Subcutaneous adipose tissue (tissue), 3 donors: Measurements from ENCODE around the genes YIPF7 and TXK.

DNA sequence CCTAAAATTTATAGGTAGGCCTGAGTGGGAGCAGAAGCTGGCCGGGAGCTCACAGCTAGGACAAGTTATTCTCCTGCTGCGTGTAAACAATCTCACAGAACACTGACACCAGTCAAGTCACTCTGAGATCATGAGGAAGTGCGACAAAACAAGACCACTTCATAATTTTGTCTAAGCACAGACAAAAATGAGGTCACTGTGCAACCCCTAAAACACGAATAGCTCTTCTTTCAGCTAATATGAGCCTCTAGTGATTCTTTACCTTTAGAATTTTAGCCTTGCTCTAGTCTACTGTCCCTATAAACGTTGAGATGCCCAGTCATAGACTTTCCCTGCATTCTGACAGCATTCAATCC, 15.2 kb upstream of the NSUN7 start:
- PRO-cap = no peak
- RAMPAGE, long total RNA, 3 experiments = no peak in any of the 3 experiments

- PRO-cap = no peak
- RAMPAGE, long total RNA, 3 experiments = no peak in any of the 3 experiments
These were observed 91.2 kb downstream of the NSUN7 start for GRCh38 chr4:40840952-40841441.

- PRO-cap = no peak
- RAMPAGE, long total RNA, 3 experiments = start-site peak on the minus strand in 1 of 3 experiments, at chr4:41051052-41051079 at its widest, 12 reads per replicate
These were observed 163.6 kb downstream of the APBB2 start for GRCh38 chr4:41050595-41051322.

- PRO-cap = no peak
- RAMPAGE, long total RNA, 3 experiments = no peak in any of the 3 experiments
These were observed 67.5 kb downstream of the APBB2 start for GRCh38 chr4:41146644-41147479.

DNA sequence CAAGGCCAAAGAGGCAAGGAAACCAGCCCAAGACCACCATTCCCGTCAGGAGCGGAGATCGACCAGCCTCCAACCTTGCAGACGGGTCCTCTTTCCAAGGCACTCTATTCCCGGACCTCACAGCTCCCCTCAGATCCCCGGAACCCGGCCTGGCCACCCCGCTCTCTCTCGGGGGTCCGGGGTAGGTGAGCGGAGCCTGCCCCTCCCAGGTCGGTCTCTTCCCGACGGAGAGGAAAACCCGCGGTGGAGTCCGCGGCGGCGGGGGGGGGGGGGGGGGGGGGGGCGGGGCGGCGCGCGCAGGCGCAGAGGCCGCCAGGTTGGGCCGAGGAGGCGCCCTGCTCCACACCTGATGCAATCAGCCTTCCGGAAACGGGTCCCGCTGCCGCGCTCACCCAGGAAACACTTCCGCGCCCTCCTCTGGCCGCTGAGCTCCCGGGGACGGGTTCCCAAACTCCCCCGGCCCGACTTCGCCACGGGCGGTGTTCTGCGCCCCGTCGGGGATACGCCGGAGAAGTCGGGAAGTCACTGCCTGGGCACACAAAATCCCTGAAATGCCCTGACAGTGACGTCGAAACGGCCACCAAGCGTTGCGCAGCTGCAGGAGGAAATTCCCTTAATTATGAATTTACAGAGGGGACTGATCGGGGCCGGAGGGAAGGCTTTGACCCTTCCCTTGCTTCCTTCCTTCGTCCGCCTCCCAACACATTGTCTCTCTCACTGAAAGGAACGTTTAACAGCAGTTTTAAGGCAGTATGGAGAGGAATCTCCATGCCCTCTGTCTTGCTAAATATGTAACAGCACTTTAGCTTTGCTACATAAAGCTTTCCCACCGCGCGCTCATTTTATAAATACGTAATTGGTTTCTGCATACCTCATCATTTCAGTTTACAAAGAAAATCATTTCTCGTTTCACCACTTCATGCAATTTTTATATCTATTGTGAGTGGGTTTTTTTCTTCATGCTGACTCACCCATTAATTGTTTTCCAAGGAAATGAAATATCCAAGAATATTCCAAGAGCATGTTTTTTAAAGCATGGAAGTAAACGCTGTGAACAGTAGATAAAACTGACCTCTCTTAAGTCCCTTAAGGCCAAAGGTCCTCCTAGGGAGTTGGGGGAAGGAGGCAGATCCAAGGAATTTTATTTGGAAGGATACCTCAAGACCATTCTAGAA, 2.2 kb upstream of the APBB2 start:
- PRO-cap = bidirectional peak, plus-strand start at position 303 of the sequence, minus-strand start at position 220 of the sequence; bidirectional peak, plus-strand start at position 616 of the sequence, minus-strand start at position 516 of the sequence; unidirectional peak, minus-strand start at position 719 of the sequence
- RAMPAGE, long total RNA, 3 experiments = start-site peak on the minus strand in 2 of 3 experiments, centred at positions 516 to 551 of the sequence, 23 to 49 reads per replicate

- PRO-cap = no peak
- RAMPAGE, long total RNA, 3 experiments = no peak in any of the 3 experiments
These were observed 1.3 kb downstream of the UCHL1 start for GRCh38 chr4:41258028-41258502.

DNA sequence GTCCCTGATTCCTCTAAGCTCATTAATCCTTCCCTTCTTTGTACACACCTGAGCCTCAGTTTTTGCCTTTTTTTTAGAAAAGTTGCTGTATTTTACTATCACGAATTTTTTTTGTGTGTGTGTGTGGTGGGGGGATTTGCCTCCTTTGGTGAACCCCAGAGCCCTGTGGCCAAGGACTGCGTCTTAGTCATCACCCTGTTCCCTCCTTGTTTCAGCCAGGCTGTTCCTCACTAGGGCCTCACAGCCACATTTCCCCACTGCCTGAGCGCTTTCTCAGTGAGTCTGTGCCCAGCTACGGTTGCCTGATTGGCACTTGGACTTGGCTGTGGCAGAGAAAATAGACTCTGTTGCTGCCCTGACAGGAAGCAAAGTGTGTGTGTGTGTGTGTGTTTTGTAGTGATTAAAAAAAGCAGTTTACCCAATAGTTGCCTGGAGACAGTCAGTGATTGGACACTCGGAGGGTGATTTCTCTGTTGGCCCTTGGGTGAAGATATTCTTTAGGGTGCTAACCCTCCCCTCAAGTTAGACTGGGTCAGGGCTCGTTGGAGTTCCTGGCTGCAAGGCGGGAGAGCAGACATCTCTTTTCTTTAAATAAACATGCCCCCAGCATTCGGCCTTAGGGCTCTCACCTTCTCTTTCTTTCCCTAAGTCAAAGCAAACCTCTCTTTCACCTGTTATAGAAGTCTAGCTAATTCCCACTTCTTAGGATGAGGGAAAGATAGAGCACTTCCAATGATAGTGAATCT, 113.0 kb downstream of the UCHL1 start:
- PRO-cap = no peak
- RAMPAGE, long total RNA, 3 experiments = no peak in any of the 3 experiments

- PRO-cap = unidirectional peak, minus-strand start at chr4:41427538
- RAMPAGE, long total RNA, 3 experiments = no peak in any of the 3 experiments
These were observed 110.5 kb upstream of the LIMCH1 start for GRCh38 chr4:41427278-41428075.

- PRO-cap = no peak
- RAMPAGE, long total RNA, 3 experiments = no peak in any of the 3 experiments
These were observed 3.8 kb downstream of the LIMCH1 start for GRCh38 chr4:41541499-41542357.

GRCh38 chr4:41613305-41613720, 75.4 kb downstream of the LIMCH1 start:
- PRO-cap = no peak
- RAMPAGE, long total RNA, 3 experiments = no peak in any of the 3 experiments

DNA sequence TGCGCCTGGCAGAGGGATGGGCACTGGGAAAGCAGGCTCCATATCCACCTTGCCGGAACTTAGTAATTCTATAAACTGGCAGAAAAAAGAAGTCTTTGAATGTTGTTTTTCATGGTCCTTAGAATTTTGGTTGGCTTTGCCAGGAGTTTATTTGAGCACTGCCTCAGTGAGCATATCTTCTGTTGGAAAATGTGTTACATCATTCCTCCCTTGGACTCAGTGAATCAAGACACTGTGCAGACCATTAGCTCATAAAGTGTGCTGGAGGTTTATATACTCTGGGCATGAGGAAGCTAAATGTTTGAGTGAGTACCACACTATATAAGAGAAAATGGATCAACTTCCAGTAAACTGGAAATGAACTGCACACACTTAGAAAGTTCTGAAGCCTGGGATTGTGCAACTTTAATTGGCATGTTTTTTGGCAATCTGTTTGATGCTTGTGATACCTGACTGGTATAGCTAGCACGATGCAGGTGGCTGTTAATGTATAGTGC, 75.8 kb downstream of the LIMCH1 start:
- PRO-cap = no peak
- RAMPAGE, long total RNA, 3 experiments = no peak in any of the 3 experiments

- PRO-cap = no peak
- RAMPAGE, long total RNA, 3 experiments = no peak in any of the 3 experiments
These were observed 21.9 kb downstream of the TMEM33 start for GRCh38 chr4:41956857-41957784.

- PRO-cap = unidirectional peak, plus-strand start at chr4:42340057
- RAMPAGE, long total RNA, 3 experiments = no peak in any of the 3 experiments
These were observed 57.3 kb upstream of the SHISA3 start for GRCh38 chr4:42339788-42340650.

- PRO-cap = no peak
- RAMPAGE, long total RNA, 3 experiments = no peak in any of the 3 experiments
These were observed 3.0 kb downstream of the ATP8A1 start for GRCh38 chr4:42653853-42654453.

GRCh38 chr4:44651457-44651811, at the start of gene YIPF7:
Gene YIPF7, minus strand, starts transcription at chr4:44651625.
- PRO-cap = no peak
- RAMPAGE, long total RNA, 3 experiments = no peak in any of the 3 experiments

DNA sequence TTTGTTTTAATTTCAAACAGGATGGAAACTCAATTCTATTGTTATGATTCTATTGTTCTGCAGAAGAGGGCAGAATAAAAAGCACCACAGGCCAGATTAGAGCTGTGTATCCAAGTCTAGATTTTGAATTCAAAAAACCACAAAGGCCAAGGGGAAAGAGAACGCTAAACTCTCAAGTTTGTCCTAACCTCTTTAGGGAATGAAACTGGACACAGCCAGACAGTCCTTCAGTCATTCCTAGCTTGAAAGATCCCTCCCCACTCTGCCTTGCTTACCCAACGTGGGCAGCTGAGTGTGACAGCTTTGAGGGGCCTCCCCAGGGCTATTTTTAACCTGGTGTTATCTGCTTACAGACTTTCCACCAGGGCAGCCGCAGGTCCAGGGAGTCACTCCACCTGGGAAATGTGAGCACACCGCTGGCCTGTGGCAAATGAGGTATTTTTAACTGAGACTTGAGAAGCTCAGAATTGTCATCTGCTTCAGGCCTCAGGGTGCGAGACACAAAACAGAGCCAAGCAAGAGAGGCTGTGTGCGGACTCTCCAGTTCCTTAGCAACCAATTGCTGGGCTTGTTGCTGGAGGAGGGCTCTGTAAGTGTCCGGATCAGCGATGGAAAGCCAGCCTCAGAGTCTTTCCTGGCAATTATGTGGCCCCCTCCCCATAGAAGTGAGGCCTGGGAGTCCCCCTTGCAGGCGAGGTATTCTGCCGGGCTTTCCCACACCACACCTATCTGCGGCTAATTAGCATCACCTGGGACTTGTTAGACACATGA, 13.1 kb downstream of the CORIN start:
- PRO-cap = no peak
- RAMPAGE, long total RNA, 3 experiments = no peak in any of the 3 experiments

DNA sequence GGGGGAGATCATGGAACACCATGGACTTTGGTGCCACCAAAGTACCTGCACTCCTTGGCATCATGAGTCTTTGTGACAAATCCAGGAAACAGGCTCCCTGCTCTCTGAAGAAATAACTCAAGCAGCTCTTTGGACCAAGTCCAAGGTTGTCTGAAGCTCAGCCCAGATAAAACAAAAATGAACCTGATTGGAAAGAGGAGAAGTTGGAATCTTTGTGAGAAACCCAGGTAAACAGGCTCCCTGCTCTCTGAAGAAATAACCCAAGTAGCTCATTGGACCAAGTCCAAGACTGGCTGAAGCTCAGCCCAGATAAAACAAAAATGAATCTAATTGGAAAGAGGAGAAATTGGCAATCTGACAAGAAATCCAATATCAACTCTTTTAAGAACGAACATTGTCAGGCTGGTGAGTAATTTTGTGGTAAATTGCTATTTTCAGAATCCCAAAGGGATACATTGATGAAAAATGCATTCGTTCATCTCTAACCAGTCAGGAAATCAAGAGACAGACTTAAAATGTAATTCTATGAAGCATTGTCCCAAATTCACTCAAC, 16.6 kb upstream of the NFXL1 start:
- PRO-cap = no peak
- RAMPAGE, long total RNA, 3 experiments = no peak in any of the 3 experiments

- PRO-cap = no peak
- RAMPAGE, long total RNA, 3 experiments = no peak in any of the 3 experiments
These were observed 1.5 kb downstream of the NIPAL1 start for GRCh38 chr4:48017947-48018612.

DNA sequence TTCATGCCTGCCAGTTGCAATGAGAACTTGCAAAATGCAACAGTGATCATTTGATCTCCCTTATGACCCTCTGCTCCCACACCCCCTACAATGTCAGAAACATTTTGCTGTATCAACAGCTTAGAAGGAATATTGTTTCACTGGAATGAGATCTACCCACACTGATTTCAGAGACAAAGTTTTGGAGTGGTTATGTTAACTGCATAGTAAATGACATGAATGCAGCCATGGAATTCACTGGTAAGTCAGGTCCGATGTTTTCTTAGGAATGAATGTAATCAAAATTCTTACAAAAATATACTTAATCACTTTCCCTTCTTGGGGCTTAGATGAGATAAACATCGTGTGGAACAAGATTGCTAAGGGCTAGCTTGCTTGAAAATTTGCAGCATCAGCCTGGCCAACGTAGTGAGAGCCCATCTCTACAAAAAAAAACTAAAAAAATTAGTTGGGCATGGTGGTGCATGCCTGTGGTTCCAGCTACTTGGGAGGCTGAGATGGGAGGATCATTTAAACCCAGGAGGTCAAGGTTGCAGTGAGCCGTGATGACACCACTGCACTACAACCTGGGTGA, 5.9 kb downstream of the NIPAL1 start:
- PRO-cap = no peak
- RAMPAGE, long total RNA, 3 experiments = no peak in any of the 3 experiments

- PRO-cap = no peak
- RAMPAGE, long total RNA, 3 experiments = no peak in any of the 3 experiments
These were observed at the start of gene TXK for GRCh38 chr4:48133532-48134703. Gene TXK, minus strand, starts transcription at chr4:48134250.